ENCODE data around the gene EIF2S1.

DNA sequence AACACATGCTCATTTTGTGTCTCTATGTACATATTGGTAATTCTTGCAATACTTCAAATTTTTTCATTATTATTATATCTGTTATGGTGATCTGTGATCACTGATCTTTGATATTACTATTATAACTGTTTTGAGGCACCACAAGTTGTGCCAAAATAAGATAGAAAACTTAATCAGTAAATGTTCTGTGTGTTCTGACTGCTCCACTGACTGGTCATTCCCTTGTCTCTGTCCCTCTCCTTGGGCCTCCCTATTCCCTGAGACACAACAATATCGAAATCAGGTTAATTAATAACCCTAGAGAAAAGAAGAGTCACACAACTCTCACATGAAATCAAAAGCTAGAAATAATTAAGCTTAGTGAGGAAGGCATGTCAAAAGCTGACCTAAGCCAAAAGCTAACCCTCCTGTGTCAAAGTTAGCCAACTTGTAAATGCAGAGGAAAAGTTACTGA, 53.9 kb upstream of the CCDC196 start:
- RRBS: no CpG with 5 or more reads among the region's 1 CpG

- RRBS: 1% methylated on average over 10 of the region's 35 CpGs
Measured at GRCh38 chr14:67360136-67360643, at the start of gene EIF2S1. Gene EIF2S1 (plus strand): TSS chr14:67360328.

- RRBS: no CpG with 5 or more reads among the region's 9 CpGs
Measured at GRCh38 chr14:67441552-67442159, 29.7 kb upstream of the PLEK2 start.

GRCh38 chr14:67461339-67461985, 27.1 kb downstream of the TMEM229B start:
- RRBS: no CpG with 5 or more reads among the region's 3 CpGs

DNA sequence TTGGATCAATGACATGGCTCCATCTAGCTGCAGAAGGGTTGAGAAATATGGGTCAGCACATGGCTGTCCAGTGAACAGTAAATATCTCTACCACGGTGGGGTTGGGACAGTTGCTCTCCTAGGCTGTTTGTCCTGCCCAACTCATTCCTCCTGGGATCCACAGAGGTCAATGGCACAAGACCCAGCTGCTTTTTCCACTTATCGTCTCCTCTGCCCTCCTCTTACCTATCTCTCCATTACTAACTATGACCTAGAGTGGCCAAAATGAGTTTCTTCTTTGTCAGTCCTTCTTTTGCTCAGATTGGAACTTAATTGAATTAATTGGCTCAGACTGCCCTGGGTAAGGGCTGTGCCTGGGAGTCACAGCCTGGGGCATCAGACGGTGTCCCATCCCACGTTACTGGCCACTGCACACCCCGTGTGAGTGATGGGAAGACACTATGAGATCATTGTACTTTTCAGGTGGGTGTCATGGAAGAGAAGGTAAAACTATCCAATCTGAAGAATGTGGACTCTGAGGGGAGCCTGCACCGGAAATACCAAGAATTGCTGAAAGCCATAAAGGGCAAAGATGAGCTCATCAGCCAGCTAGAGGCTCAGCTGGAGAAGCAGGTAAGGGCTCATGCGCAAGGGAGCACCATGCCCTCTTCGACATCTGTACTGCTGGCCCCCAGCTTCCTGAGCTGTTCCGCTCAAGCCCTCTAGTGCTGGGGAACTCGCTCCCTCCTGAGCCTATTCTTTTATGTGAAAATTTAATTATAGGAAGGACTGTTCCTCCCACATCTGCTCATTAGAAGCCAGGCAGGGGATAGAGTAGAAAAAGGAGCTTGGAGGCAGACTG, 23.9 kb downstream of the PLEKHH1 start:
- RRBS: no CpG with 5 or more reads among the region's 10 CpGs

DNA sequence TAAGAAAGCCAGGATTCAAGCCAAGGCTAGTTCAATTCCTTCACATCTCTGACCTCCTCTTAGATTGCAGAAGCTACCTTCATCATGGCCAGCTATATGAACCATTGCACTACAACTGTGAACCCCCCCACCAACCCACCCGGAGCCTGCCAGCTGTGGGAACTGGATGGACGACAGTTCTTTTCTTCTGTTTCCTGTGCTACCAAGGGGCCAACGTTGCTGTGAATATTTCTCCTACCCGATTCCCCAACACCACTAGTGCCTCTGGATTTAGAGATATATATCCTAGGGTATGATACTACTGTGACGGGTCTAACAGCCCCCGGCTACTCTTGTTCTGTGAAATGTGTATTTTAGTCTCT, 13.1 kb downstream of the PIGH start:
- RRBS: no CpG with 5 or more reads among the region's 6 CpGs

DNA sequence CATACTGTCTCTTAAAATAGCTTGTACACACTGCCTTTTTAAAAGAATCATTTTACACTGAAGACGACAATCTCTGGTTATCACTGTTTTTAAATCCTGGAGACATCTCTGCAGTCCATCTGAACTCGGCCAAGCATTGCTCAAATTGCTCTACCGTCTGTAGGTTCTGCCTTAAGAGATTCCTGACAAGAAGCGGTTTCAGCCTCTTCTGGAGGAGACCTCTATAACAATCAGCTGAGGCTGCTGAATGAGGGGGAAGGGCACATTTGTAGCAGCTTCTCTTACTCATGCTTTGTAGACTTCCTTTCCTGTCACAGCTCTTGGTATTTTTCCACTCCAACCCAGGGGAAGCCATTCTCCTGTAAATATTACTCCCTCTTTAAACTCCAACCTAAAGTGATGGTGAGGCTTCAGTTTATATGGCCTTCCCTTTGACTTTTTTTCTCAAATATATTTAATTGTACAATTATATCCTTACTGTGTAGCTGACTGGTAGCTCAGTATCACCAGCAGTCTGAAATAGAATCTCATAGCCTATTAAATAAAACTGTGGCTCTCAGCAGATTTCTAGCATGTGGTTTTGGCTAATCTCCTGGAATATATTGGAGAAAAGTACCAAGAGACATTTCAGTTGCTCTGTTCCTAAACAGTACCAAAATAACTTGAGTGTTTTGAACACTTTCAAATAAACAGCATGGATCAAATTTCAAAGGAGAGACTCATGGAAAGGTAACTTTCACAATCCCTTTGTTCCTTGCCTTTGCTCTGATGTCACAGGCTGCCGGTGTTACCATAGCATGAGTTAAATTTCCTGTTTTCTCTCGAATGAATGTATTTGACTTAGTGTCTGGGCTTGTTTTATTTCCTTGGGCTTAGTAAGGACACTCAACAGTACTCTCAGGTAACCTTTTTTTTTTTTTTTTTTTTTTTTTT, 3.2 kb downstream of the ARG2 start:
- RRBS: no CpG with 5 or more reads among the region's 6 CpGs

DNA sequence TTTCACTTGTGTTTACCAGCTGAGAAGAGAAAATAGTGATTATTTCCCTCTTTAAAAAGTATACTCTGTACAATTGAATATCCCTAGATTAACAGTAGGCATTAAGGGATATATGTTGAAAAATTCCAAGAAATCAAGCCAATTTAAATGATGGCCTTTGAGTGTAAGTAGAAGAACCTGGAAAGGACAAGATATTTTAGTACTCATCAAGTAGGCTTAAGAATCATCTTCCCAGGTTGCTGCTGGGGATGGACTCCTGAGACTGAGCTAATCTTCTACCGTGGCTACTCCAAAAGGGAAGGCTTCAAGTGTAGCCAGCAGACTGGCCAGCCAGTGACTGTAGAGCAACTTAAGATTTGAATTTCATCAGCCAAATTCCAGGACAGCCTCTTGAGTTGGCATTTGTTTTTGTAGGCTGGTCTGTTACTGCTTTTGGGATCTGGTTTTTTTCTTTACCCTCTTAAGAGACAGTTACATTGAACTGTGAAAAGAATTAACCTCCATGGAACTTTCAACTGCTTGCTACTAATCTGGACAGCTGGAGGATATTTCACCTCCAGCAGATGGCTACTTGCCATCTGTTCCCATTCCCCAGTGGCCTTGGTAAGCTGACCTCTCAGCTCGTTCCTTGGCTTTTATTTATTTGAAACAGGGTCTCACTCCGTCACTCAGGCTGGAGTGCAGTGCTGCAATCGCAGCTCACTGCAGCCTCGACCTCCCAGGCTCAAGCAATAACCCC, 20.8 kb downstream of the VTI1B start:
- RRBS: no CpG with 5 or more reads among the region's 5 CpGs

- RRBS: no CpG with 5 or more reads among the region's 2 CpGs
Measured at GRCh38 chr14:67692850-67693585, 2.5 kb downstream of the RDH11 start.

- RRBS: 37% methylated on average over 6 of the region's 25 CpGs
Measured at GRCh38 chr14:67728727-67729820, 27.4 kb downstream of the RDH12 start.

GRCh38 chr14:68047972-68048211, 228.3 kb downstream of the RAD51B start:
- RRBS: no CpG with 5 or more reads among the region's 4 CpGs

- RRBS: no CpG with 5 or more reads among the region's 4 CpGs
Measured at GRCh38 chr14:68103646-68104320, 284.2 kb downstream of the RAD51B start.

DNA sequence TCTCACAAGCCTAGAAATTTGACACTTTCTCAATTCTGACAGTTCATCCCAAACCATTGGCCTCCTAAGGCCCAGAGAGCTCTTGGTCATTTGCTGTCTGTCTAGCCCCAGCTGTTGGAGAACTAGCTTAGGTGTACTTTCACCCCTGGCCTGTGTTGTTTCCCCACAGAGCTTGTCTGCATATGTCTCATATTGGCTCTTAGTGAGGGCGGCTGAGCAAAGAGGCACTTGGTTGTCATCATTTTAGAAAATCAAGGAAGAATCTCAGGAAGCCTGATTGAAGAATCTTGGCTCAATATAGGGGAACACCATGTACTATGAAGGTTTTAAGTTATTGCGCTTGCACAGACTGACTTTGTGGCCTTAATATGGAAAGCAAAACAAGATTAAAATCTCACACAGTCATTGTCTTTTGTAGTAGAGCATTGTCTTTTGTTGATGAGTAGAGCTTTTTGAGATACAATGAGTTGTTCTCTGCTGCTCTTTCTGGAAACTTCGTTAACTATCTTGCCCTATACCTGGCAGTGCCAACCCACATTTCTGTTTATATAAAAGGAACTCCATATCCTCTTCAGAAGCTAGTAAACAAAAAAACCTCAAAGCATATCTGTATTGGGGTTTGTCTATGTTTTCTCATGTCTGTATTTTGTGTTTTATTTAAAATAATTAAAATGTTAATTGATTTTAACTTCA, 324.7 kb downstream of the RAD51B start:
- RRBS: no CpG with 5 or more reads among the region's 3 CpGs

DNA sequence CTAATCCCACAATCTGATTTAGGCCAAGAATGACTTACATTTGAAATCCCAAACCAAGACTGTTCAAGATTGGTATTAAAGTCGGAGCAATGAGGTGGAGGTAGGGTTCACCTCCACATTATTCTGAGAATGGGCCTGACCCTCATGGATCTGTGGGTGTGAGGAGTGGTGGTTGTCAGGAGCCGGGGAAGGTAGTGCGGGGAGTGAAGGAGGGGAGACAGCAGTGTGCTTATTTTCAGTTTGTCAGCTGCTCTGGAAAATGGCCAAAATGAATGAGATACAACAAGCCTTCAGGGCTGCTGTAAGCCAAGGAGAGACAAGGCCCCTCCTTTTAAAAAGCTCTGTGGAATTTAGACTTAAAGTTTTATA, 426.1 kb downstream of the RAD51B start:
- RRBS: no CpG with 5 or more reads among the region's 3 CpGs

DNA sequence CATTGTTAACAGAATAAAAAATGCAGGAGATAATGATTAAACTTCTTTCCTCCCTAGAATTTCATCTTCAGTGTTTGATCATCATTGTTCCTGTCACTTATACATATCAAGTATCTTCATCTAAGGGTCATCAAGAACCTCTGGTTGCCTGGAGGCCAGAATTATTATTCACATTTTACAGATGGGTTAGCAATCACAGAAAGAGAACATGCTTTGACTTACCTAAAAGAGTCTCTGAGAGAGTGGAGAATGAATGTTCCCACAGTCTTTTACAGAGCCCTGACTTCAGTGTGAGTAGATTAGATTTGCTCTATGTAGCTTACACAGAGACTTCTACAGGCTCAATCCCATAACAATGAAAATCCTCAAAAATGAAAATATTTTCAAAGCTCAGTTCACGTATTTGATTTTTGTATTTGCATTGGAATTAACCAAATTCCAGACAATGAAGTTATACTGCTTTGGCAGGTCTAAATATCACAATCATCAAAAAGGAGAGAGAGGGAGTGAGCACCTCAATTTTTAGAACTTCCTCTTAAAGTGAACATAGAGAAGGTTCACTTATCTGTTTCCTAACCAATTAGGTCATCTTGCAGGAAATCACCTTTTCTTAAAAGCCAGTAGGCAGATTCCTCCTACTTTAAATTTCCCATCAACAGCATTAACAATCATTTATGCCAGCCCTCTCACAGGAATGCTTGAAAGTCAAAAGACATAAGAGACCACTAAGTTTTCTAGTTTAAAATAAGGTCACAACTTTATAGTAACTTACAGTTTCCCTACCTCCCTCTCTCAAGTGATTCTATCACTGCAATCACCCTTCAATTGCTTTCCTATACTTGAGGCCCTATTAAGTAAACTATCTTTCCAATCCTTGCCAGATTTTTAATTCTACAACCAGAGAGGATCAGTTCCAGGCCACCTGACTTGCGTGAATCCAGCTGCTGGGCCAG, 388.8 kb downstream of the ZFP36L1 start:
- RRBS: no CpG with 5 or more reads among the region's 2 CpGs

DNA sequence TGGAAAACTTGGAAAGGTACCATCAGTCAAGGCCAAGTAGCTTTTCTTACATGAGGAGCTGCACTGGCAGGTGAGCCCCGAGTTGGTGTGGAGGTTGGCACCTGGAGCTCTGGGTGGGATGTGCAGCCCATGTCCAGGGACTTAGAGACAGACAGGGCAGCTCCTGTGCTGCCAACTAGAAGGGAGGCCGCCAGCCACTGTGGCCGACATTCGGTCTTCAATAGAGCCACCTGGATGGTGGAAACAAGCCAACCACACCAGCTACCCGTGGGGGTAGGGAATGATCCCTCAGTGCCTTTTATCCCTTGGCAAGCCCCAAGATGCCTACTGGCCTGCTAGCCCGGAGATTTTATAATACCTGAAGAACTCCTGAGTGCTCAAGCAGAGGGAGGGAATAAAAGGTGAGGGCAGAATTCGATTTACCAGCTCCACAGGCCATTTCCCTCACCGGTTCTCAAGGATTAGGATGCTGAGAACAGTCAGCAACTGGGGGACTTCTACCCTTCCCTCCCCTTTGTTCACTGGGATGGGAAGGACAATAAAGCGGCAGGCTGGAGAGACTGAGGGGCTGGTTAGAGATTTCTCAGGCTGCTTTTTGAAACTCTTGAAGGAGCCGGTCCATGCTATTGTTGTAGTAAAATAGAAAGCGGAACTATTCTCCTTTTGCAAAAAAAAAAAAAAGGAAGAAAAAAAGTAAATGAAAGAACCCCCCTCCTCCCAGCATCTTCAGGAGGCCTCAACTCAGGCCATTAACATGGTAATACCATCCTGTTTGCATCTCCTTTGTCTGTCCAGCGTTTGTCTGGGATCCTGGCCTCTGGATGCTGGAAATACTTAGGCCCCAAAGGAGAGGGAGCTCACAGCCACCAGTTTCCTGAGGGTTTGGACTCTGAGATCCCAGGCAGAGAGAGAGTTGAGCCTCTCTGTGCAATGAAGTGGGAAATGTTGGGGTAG, 321.6 kb downstream of the ZFP36L1 start:
- RRBS: 94% methylated on average over 3 of the region's 12 CpGs

GRCh38 chr14:68486071-68486727, 306.7 kb downstream of the ZFP36L1 start:
- RRBS: 94% methylated on average over 3 of the region's 7 CpGs

DNA sequence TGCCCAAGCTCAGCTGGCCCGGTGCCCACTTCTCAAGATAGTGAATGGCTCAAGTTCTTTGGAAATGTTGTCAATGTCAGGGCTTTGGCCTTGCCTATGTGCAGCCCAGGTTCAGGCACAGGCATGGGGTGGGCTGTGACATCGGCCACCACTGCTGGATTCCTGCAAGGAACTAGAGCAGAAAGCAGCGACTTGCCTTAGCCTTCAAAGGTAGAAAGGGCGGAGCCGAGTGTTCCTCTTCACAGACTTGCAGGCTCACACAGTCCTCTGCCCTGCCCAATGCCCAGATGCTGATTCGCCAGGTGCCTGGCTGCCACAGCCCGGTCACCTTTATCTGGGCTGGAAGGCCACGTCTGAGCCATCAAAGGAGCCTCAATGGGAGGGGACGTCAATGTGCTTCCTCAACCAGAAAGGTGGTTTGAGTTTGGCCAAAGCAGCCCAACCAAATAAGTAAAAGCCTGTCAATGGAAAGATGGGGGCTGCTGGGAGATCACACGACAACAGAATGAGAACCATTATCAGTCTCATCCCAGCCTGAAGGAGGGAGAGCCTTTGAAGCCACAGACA, 291.1 kb downstream of the ZFP36L1 start:
- RRBS: 80% methylated on average over 1 of the region's 10 CpGs

- RRBS: no CpG with 5 or more reads among the region's 5 CpGs
Measured at GRCh38 chr14:68520535-68521312, 272.1 kb downstream of the ZFP36L1 start.

GRCh38 chr14:68547354-68548047, 245.4 kb downstream of the ZFP36L1 start:
- RRBS: 12% methylated on average over 3 of the region's 10 CpGs